Measurements from ENCODE around the gene MTSS2.

GRCh38 chr16:68899927-68900531 lies 56.7 kb downstream of the TANGO6 start:
- PRO-cap = no peak

DNA sequence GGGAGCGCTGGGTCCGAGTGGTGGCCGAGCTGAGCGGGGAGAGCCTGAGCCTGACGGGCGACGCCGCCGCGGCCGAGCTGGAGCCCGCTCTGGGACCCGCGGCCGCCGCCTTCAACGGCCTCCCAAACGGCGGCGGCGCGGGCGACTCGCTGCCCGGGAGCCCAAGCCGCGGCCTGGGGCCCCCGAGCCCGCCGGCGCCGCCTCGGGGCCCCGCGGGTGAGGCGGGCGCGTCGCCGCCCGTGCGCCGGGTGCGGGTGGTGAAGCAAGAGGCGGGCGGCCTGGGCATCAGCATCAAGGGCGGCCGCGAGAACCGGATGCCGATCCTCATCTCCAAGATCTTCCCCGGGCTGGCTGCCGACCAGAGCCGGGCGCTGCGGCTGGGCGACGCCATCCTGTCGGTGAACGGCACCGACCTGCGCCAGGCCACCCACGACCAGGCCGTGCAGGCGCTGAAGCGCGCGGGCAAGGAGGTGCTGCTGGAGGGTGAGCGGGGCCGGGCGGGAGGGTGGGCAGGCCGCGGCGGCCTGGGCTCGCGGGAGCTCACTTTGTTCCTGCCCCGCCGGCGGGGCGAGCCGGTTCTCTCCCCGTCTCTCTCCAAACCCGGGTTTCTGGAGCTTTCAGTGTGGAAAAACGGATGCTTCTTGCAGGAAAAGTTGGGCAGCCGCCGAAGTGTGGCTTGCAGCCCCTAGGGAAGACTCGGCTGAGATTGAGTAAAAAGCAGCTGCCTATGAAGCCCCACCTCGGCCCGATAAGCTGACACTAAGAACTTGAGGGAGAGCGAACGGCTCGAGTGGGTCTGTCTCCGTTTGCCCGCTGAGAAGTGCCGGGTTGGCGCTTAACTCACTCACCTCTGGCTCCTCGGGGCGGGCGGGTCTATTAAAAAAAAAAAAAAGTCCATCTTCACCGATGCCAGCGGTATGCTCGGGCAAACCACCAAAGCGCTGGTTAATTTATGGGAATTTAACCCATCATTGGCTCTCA lies 590 bp downstream of the SNTB2 start:
- PRO-cap = bidirectional peak, plus-strand start at position 552 of the sequence, minus-strand start at position 241 of the sequence; unidirectional peak, minus-strand start at position 812 of the sequence

- PRO-cap = no peak
Measured at GRCh38 chr16:69224998-69225696, 38.2 kb downstream of the SNTB2 start.

DNA sequence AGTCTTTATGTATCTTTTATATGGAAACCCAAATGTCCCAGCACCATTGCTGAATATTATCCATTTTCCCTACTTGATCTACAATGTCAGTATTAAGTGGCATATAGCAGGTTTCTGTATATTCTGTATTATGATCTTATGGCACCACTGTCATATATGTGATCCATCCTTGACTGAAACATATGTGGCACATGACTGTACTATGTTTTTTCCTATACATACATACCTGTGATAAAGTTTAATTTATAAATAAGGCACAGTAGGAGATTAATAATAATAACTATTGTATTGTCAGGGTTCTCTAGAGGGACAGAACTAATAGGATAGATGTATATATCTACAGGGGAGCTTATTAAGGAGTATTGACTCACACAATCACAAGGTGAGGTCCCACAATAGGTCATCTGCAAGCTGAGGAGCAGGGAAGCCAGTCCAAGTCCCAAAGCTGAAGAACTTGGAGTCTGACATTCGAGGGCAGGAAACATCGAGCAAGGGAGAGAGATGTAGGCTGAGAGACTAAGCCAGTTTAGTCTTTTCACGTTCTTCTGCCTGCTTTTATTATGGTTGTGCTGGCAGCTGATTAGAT lies 28.8 kb downstream of the NFAT5 start:
- PRO-cap = no peak

DNA sequence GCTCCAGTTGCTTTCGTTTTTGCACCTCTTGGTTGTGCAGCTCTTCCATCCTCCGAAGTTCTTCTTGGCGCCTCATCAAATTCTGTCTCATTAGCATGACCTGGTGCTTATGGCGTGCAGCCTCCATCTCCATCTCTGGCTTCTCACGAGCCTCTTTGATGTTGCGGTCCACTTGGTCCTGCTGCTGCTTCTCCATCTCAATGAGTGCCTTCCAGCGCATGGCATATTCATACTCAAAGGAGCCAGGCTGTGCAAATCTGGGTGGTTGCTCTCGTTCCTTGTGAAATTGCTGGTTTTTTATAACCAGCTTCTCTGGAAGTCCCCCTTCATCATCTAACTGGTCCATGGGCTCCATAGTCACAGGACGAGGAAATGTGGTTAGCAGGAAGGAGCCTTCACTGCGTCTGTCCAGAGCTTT lies 2.2 kb upstream of the NOB1 start:
- PRO-cap = no peak

DNA sequence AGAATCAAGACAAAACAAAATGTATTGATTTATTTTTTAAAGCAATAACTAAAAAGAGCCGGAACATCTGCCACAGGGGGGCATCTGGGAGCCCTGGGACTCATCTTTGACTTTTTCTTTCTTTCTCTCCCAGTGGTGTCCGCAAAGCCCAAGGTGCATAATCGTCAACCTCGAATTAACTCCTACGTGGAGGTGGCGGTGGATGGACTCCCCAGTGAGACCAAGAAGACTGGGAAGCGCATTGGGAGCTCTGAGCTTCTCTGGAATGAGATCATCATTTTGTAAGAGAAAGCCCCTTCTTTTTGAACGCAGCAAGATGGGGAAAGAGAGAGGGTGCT lies 36.4 kb downstream of the WWP2 start:
- PRO-cap = no peak

- PRO-cap = no peak
Measured at GRCh38 chr16:69904526-69905264, 46.4 kb upstream of the CLEC18A start.

- PRO-cap = no peak
Measured at GRCh38 chr16:69933020-69933295, 18.2 kb upstream of the CLEC18A start.

- PRO-cap = no peak
Measured at GRCh38 chr16:69943211-69943576, 7.9 kb upstream of the CLEC18A start.

DNA sequence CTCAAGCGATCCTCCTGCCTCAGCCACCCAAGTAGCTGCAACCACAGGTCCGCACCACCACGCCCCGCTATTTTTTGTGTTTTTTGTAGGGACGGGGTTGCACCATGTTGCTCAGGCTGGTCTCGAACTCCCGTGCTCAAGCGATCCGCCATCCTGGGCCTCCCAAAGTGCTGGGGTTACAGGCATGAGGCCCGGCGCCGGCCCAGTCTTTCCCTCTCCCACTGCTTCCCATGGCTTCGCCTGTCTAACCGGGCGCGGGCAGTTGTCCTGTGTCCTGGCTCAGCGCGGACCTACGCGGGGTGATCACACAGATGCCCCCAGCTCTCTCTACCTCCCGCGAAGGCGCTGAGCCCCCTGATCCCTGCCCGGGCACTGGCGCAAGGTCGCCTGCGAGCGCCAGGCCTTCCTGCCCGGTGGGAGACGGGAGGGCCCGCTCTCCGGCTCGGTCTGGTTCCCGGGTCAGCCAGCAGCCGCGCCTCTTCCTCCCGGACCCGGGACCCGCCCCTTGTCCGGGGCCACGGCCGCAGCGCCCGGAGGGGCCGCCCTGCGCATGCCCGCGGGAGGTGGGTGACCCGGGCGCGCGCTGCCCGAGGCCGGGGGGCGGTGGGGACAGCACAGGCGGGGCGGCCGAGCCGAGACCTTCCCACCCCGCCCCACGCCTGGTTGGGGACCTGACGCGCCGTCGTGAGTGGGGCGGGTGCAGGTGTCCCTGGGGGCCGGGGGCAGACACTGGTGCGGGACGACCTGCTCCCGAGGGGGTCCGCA lies 13.9 kb downstream of the CLEC18A start:
- PRO-cap = bidirectional peak, plus-strand start at position 570 of the sequence, minus-strand start at position 493 of the sequence

DNA sequence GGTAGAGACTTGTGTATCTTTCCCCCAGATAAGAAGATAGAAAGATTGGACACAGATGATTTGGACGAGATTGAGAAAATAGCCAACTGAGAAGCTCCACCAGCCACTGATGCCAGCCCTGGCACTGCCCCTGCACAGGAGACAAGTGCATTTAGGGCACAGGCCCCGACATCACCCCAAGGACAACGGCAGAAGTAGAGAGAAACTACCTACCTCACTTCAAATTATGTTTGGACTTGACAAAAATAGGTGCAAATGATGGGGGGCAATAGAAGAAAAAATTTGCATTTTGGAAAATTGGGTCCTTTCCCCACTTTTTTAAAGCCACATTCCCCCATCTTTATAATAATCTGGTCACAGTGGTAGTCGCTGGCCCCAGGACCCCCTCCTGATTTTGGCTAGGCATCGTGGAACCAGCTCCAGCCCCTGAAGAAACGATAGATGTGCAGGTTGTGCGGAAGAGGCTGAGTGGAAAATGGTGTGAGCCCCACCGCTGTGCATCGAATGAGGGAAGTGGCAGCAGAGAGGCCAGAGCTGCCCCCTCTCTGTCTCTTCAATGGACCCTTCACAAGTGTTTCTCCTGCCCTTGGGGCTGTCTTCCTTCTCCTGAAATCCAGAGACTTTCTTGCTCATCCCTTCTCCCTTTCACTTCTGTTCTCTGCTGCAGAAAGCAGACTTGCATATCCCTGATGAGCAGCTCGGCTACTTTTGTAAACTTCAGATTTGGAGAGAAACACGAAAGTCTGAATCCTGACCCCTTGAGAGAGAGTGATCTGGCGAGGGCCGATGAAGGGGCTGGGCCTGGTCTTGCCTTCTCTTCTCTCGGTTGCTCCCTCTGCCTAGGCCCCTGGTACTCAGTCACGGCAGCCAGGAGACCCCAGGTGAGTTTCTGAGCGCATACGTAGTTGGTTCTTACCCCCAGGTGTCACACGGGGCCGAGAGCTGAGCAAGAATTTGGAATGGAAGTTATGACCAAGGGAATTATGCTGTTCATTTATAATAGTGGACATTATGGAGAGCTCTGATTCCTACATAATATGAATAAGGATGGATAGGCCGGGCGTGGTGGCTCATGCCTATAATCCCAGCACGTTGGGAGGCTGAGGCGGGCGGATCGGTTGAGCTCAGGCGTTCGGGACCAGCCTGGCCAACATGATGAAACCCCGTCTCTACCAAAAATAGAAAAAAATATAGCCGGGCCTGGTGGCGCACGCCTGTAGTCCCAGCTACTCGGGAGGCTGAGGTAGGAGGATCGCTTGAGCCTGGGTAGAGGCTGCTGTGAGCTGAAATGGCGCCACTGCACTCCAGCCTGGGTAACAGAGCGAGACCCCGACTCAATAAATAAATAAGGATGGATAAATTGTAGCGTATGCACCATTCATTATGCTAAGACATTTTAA lies 25.7 kb downstream of the DDX19A start:
- PRO-cap = no peak

DNA sequence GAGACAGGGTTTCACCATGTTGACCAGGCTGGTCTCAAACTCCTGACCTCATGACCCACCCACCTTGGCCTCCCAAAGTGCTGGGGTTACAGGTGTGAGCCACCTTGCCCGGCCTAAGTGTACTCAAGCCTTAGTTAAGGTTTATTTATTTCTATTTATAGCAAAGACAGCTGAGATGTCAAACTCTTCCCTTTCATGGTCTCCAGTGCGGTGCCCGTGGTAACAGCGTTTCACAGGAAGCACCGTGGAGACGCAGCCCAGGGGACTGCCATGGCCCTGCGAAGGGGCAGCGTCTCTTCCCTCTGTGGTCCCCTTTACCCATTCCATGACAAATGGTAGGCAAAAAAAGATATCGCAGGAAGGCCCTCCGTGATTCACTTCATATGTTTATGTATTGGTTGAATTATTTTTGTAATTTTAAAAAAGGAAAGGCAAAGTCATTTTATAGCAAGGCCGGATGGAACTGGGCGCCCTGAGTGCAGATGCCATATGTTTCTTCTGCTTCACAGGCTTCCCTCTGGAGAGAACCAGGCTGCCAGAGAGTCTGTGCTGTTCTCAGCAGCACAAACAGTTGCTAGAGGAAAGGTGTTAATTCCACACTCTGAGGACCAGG lies 29.3 kb downstream of the DDX19A start:
- PRO-cap = no peak

GRCh38 chr16:70381222-70381901 lies 34.7 kb downstream of the DDX19A start:
- PRO-cap = bidirectional peak, plus-strand start at chr16:70381580, minus-strand start at chr16:70381351

DNA sequence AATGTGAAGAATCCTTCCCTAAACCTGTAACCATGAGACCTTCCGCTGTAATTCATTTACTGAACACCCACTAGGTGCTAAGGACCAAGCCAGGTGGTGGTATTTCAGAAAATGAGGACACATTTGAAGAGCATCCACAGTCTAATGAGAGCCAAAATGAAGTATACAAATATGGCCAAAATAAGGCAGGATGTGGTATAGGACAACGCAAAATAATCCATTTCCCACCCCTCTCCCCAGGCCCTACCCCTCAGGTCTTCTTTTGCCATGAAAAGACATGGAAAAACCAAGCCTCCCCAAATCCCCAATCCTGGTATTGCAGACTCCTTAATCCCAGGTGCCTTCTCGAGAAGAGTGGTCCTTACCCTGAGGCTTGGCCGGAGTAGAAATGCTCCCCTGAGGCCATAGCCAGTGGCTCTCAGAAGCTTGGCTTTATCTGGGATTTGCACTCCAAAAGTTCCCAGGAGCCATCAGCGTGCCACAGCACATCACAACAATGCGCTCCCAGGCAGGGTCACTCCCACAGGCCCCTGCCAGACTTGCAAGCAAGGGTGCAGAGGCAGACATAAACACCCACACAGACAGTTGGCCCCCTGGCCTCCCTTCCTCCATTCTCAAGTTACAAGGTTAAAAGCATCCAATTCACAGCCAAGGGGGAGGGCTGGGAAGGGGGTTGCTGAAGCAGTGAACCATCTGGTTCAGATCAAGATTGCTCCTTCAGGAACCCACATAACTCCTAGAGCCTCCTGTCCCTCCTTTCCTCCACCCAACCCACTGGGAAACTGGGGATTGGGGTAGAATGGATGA lies 2.0 kb downstream of the ST3GAL2 start:
- PRO-cap = no peak

DNA sequence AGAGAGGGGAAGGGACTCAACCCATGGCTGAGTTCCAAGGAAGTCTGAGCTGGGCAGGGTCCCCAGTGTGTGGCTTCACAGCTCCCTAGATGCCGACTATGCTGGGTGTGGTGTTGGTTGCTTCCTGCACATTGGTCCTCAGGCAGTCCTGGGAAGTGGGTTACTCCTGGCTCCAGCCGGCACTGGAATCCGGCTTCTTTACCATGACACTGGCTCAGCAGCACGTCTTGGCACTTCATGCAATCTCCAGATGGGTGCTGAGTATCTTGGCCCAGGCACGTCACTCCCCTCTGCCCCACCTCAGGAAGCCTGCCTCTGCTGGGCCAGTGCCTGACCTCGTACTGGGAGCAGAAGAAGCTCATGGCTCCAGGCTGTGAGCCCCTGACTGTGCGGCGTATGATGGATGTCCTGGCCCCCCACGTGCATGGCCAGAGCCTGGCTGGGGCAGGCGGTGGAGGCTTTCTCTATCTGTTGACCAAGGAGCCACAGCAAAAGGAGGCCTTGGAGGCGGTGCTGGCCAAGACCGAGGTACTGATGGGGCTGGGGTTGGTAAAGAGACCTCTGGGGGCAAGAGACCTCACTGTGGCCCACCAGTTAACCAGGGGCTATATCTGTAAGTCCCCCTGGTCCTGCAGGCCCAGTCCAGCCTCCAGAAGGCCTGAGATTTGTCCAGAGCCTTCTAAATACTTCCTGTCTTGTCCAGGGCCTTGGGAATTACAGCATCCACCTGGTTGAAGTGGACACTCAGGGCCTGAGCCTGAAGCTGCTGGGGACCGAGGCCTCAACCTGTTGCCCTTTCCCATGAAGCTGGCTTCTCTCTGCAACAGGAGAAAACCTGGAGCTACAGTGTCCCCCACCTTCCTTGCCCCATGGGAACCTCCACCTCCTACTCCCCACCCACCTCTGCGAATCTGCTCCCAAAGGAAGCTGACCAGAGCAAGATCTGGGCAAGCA lies 24.8 kb downstream of the FCSK start:
- PRO-cap = no peak

DNA sequence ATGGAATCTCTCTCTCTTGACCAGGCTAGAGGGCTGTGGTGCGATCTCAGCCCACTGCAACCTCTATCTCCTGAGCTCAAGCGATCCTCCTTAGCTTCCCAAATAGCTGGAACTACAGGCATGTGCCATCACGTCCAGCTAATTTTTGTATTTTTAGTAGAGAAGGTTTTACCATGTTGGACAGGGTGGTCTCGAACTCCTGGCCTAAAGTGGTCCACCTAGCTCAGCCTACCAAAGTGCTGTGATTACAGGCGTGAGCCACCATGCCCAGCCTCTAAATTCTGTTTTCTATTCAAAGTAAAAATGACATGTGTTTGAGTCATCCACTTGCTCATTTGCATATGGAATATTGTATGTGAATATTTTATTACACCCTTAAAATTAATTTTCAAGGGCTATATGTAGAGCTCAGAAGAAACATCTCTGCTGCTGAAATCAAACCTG lies 50.9 kb downstream of the SF3B3 start:
- PRO-cap = no peak

DNA sequence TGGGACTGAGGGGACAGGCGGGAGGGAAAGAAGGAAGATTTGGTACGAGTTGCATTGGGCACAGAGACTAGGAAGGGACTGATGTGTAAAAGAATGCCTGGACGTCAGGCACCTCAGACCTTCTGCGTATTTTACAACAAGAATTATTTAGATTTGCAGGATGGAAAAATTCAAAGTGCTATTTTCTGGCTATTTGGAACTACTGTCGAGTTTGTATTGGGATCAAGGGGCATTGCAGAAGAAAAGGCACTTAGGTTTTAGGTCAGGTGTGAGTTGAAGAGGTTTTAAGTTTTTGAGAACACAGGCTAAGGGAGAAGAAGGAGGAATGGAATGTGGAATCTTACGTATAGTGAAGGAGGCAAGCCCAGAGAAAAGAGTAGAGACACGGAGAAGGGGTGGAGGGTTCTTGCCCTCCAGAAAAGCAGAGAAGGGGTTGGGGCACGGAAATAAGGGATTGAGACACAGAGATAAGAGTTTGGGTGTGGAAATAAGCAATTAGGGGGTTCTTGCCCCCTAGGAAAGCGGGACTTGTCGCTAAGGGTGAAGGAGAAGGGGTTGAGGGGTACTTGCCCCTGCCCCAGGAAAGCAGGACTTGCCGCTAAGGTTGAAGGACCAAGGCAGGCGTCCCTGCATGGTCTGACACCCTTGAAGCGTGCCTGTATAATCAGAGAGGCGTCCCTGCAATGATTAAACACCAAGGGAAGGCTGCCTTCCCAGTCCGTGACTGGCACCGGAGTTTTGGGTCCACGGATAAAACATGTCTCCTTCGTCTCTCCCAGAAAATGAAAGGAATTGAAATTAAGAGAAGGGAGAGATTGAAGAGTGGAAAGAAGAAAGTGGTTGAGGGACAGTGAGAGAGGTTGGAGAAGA lies 25.5 kb upstream of the IL34 start:
- PRO-cap = no peak

GRCh38 chr16:70662298-70663383 lies 16.3 kb downstream of the IL34 start:
- PRO-cap = no peak

- PRO-cap = no peak
Measured at GRCh38 chr16:70682674-70683453, 3.0 kb downstream of the MTSS2 start.

- PRO-cap = bidirectional peak, plus-strand start at chr16:70685578, minus-strand start at chr16:70685611; bidirectional peak, plus-strand start at chr16:70686237, minus-strand start at chr16:70686053
Measured at GRCh38 chr16:70685485-70686506, at the start of gene MTSS2. Gene MTSS2, minus strand, starts transcription at chr16:70686053.